ENCODE measurements around a stretch of chr17.

- PRO-cap, result bidirectional peak, plus-strand start at chr17:42567102, minus-strand start at chr17:42566976
These were observed 235 bp upstream of the MLX start for GRCh38 chr17:42566718-42567012.

DNA sequence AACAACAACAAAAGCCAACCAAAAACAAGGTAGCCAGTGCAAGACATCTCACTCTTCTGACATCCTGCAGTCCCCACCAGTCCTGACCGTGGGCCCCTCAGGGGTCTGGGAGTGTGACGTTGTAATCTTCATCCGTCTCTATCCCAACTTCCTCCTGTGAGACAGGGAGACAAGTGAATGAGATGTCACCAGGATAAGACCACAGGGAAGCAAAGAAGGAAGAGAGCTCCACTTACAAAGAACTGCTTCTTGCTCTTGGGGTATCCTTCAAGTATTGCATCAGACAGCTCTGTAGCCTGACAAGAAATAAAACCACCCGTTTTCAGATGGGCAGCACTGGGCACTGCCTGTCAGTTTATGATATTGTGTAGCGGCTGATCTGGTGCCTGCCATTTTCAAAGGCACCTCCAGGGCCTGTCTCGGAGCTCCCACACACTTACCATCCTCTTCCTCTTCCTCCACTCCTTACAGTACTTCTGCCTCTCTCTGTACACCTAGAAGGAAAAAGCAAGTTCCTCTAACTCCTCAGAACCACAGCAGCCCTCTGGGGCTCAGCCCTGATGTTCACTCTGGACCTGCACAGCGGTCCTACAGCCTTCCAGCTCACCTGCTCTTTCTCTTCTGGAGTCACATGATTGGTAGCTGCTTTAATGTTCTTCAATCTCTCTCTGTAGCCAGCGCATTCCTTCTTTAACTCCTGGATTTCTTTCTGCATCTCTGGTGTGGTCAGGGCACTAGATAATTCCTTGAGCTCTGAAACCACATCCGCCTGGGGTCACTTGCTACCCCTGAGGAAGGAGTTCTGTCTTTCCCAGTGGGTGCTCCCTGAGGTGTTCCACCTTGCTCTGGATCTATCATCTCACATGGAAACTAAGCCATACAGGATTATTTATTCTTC lies 4.4 kb downstream of the PSMC3IP start:
- PRO-cap, result no peak

GRCh38 chr17:42610500-42610904 lies 1.0 kb downstream of the TUBG1 start:
- PRO-cap, result no peak

GRCh38 chr17:42669798-42670534 lies 6.8 kb downstream of the PLEKHH3 start:
- PRO-cap, result no peak

- PRO-cap, result no peak
These were observed 27.5 kb downstream of the CNTNAP1 start for GRCh38 chr17:42709523-42710539.

DNA sequence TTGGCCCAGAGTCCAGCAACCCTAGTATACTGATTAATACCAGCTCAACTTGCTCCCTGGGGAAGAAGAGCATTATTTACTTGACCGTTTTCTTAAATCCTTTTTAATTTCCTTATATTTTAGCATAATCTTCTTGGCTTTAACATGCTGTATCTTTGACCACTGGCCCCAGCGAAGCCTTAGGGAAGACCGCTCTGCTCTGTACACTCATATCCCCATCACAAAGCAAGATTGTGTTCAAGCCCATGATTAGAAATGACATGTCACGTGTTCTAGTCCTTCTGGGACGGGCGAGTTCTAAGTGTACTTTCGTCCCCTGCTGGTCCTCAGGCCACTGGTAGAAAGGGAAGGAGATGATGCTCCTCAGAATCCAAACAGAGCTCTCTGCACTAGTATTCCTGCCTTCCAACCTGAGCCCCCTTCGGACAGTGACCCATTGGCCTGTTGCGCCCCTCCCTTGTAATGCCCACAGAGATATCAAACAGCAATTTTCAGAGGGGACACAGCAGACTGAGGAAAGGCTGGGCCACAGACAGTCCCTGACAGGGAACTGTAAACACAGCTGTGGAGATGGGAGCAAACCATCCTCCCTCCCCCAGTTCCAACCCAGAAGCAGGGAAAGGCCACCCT lies 4.3 kb upstream of the EZH1 start:
- PRO-cap, result no peak

- PRO-cap, result no peak
These were observed 1.1 kb upstream of the RAMP2 start for GRCh38 chr17:42759782-42760405.

GRCh38 chr17:42774922-42776196 lies 2.1 kb downstream of the VPS25 start:
- PRO-cap, result no peak

DNA sequence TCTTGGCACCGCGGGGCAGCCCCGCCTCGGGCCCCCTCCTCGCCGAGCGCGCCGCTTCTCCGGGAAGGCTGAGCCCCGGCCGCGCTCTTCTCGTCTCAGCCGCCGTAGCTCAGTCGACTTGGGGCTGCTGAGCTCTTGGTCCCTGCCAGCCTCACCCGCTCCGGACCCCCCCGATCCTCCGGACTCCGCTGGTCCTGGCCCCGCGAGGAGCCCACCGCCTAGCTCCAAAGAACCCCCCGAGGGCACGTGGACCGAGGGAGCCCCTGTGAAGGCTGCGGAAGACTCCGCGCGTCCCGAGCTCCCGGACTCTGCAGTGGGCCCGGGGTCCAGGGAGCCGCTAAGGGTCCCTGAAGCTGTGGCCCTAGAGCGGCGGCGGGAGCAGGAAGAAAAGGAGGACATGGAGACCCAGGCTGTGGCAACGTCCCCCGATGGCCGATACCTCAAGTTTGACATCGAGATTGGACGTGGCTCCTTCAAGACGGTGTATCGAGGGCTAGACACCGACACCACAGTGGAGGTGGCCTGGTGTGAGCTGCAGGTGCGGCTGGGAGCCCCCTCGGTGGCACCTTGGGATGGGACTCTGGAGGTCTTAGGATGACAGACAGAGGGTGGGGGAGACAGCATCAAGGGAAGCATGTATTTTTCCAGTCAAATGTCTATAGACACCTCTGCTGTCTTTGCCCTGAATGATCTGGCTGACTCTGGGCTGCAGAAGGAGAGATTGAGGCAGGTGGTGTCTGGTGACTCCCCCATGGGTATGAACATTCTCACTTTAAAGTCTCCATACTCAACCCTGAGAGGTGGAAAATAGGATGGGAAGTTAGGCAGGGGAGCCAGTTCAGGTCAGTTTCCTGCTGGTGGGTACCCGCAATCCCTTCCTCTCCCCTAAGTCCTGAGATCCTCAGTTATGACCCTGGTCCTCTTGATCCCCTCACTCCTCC lies 639 bp downstream of the WNK4 start:
- PRO-cap, result no peak

DNA sequence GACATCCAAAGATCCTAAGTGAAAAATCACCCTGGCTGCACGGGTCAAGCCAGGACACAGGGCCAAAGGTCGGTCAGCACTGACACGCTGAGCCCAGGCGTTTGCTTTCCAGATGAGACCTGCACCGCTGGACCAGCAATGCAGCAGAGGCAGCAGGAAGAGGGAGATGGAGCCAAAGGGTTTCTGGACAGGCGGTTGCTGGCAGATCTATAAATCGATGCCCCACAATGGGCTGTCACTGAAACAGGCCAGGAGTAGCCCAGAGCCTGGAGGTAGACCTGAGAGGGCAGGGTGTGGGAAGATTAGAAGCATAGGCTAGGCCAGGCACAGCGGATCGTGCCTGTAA lies 13.8 kb upstream of the G6PC1 start:
- PRO-cap, result no peak

- PRO-cap, result no peak
These were observed 20.4 kb downstream of the G6PC1 start for GRCh38 chr17:42920788-42921540.

DNA sequence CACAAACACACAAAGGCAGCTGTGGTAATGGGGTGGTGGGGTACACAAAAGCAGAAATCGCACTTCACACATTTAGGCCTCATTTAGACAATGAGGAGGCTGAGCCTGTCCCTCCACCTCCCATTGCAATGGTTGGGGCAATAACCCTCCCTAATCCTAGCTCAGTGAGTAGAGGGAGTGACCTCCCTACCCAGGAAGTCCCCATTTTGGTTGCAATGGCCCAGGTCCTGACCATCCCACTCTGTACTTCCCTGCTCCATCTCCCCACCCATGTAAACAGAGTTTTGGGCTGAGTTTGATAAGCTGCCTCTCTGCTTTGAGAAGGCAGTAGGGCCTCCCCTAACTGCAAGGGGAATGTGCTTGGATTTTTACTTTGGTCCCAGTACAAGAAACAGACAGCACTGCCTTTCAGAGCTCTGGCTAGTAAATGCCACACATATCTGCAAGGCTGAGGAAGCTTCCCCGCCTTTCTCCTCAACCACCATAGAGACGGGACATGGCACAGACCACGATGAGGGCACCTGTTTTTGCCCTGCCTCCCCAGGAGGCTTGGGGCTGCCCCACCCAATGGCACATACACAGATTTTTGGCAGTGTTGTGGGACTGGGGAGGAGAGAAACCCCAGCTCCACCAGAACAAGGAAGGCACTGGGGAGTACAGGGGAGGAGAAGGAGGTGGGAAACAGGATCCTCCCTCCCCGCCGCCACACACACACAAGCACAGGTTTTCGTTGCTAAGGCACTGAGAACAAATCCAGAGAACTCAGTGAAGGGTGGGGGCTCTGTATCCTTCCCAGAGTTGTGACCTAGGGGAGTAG lies 7.3 kb downstream of the VAT1 start:
- PRO-cap, result no peak

- PRO-cap, result no peak
These were observed 33.5 kb downstream of the BRCA1 start for GRCh38 chr17:43091221-43092448.

- PRO-cap, result no peak
These were observed 993 bp downstream of the BRCA1 start for GRCh38 chr17:43124257-43124485.

- PRO-cap, result no peak
These were observed 6.2 kb upstream of the TMEM106A start for GRCh38 chr17:43205342-43205944.

- PRO-cap, result no peak
These were observed 13.1 kb upstream of the CCDC200 start for GRCh38 chr17:43241611-43241810.

DNA sequence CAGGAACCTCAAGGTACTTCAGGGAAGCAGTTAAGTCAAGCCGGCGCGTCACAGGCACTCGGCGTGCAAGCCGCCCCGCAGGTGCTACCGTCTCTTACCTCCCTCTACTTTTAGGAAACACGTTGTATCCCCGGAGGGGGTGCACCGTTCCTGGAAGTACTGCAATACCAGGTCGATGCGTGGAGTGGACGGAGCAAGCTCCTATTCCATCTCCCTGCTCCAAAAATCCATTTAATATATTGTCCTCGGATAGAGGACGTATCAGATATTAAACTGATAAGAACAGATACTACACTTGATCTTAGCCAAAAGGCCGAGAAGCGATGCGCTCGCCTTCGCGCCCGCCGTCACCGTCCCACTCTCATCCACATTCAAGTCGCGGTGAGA lies 61.7 kb upstream of the CCDC200 start:
- PRO-cap, result no peak

DNA sequence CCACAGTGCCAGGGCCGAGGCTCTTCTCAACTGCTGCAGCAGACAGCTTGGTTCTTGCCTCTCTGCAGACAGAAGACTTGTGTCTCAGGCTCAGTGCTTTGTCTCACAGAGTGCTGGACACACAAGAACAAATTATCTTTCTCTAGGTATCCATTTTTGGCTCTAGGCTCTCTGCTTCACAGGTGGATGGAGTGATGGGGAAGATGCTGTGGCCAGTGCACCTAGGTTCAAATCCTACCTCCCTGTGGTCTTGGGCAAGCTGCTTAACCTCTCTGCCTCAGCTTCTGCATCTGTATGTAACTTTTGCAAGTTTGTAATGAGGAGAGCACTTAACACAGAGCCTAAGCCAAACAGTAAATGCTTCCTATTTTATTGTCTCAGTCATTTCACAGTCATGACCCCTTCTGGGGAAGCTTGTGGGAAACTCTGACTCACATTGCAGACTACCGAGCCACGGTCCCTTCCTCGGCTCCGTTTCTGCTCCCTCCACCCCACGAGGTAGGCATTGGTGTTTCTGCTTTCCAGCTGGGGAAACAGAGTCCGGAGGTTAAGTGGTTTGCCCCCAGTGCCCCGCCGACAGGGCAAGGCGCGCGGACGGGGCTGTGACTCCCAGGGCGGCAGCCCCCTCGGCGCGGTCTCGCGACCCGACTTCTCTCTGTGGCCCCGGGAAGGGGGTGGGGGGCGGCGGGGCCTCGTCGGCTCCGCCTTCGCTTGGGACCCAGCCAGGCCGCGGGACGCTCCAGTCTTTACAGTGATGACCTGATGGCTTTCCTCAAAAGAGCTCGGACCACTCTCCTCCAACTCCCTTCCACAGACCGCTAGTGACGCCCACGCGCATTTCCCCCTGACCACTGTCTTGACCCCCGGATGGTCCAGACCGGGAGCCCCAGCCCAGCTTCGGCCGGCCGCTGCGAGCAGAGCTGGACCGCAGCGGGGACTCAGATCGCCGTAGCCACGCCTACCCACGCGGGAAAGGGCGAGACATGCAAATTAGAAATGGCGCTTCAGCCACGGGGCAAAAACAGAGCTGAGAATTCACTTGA lies 83.8 kb upstream of the ARL4D start:
- PRO-cap, result unidirectional peak, plus-strand start at position 434 of the sequence; bidirectional peak, plus-strand start outside the sequence, minus-strand start at position 676 of the sequence

- PRO-cap, result no peak
These were observed 39.1 kb upstream of the ARL4D start for GRCh38 chr17:43359591-43360207.

- PRO-cap, result no peak
These were observed 4.8 kb upstream of the ARL4D start for GRCh38 chr17:43393927-43394476.

Data from osteocyte (in vitro differentiated cells).